Cytotoxic T cell (primary cell): ENCODE measurements around a stretch of chr6.

DNA sequence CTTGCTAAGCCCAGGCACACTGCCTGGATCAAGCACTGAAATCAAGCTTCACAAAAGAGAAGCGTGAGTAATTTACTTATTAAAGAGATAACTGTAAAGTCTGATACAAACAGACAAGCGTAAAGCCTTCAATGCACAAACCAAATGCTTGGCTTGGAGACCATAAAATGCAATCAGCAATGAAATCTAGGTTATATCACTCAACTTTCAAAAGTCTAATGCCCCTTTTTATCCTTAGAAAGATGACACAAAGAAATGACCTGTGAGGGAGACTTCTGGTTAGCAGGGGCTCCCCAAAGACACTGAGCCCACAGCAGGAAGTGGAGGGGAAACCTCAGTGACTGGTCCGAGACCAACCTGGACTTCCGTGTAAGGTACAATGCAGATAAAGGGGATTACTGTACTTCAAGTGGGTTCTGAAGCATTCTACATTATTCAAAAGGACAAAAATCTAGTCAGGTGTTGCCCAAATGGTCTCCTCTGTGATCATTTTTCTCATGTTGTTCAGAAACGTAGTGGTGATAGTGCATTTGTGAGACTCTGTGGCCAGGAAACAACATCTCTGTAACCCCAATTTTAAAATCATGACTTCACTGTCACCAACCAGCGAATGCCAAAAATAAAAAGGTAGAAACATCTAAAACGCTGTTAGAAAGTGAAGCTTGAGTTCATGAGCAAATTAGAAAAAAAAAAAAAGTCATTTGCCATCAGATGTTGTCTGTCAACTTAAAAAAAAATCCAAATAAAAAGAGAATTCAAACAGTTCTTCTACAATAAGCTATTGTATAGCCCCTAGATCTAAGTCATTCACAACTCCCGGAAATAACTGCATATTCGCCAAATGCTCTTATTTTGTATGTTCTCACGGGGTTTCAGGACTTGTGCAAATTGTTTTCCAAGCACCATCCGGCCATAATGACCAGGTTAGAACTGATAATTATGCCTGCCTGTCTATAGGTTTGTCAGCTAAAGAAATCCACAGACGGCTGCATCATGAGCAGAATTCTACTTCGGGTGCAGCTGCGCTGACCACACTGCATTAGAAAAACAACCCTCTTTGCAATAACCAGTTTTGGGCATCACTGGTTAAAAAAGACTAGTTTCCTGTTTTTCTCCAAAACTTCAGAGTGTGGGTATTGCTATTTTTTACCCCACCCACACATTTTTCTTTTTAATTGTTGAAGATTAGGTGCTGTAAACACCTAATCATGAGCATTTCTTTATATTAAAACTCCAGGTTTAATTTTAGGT, 88.0 kb downstream of the HIVEP2 start:
- PRO-cap, 2 experiments, result peak in 2 of 2 experiments; most common plus-strand start position 527 of the sequence (in 2); most common minus-strand start position 304 of the sequence (in 2)

DNA sequence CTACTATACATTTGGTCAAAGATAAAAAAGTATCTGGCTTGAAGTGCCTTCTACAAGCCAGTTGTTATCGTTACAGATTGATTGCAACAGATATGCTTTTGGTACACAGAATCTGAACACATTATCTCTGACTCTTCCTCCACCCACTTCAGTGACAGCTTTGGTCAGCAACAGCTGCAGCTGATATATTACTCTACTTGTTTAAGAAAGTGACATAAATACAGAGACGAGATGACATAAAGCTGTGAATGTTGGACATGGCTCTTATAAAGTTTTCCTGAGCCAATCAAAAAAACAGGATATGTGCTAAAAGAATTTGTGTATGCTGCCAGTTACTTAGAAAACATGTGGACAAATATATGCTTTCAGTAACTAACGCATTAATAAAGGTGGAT, 77.6 kb downstream of the HIVEP2 start:
- PRO-cap, 2 experiments, result no peak in any of the 2 experiments

GRCh38 chr6:142886749-142887261, 58.2 kb downstream of the HIVEP2 start:
- PRO-cap, 2 experiments, result peak in 1 of 2 experiments; most common plus-strand start chr6:142886965 (in 1)

DNA sequence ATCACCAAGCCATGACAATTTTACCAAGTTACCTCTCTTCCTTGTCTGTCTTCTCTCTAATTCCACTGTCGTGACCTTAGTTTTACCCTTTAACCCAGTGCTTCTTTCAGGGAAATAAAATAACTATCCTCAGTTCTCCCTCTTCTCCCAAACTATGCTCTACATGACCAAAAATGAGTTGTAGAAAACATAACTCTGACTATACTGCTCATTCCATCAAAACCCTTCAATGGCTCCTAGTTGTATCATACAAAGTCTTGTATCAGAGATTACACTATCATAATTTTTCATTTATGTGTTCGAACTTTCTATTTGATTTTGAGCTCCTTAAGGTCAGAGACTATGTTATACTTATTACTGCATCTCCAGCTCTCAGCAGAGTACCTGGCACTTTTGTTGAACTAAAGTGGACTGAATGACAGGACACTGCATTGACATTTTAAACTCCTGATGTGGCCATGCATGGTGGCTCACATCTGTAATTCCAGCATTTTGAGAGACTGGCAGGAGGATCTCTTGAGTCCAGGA, 56.2 kb downstream of the HIVEP2 start:
- PRO-cap, 2 experiments, result no peak in any of the 2 experiments

DNA sequence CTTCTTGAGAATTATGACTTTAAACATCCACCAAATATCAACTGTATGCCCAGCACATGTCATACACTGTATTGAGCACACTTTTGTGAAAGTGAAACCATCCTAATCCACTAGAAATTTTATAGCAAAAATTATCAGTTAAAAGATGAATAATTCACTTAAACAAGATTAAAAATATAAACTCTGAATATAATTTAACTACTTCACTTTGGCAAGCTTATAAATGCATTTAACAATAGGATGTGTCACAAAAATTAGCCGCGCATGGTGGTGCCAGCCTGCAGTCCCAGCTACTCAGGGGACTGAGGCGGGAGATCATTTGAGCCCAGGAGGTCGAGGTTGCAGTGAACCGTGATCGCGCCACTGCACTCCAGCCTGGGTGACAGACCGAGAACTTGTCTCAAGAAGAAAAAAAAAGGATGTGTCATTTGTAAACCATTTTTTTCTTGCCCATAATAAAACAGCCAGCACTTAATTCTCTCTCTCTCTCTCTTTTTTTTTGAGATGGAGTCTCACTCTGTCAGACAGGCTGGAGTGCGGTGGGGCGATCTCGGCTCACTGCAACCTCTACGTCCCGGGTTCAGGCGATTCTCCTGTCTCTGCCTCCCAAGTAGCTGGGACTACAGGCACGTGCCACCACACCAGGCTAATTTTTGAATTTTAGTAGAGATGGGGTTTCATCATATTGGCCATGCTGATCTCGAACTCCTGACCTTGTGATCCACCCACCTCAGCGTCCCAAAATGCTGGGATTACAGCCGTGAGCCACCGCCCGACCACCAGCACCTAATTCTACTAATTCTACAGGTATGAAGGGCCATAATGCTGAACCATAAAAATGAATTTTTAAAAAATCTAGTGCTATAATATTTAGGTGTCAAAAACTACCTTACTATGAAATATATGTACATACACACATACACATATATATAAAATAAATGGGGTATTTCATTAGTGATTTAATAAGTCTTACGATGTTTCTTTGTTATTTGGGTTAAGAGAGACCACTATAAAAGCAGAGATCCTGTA, 9.0 kb downstream of the HIVEP2 start:
- PRO-cap, 2 experiments, result peak in 2 of 2 experiments; most common plus-strand start position 502 of the sequence (in 2); most common minus-strand start position 346 of the sequence (in 2)

GRCh38 chr6:142947451-142948087, 2.6 kb upstream of the HIVEP2 start:
- PRO-cap, 2 experiments, result peak in 2 of 2 experiments; most common plus-strand start chr6:142947691 (in 2); most common minus-strand start chr6:142947780 (in 1)

- PRO-cap, 2 experiments, result no peak in any of the 2 experiments
Measured at GRCh38 chr6:143039080-143039561, 21.6 kb upstream of the AIG1 start.

DNA sequence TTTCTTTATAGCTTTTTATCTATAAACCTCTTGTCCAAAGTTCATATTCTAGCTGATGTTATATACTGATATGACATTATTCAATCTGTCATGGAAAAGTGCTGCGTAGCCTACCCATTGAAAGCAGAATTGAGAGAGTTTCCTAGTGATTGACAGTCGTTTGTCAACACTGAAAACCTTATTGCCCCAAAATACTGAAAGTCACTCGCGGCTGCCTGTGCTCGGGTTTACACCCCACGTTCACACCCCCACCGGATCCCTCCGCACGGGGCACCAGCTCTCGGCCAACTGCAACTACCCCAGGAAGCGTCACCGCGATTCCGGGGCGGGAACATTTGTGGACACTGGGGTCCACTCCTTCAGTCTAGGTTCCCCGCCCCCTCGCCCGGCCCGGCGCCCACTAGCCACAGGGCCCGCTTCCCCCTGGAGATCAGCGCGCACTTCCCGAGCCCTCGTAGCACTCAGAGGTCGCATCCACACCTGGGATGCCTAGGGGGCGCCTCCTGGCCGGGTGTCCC, 528 bp upstream of the AIG1 start:
- PRO-cap, 2 experiments, result peak in 2 of 2 experiments; most common plus-strand start position 204 of the sequence (in 2); most common minus-strand start position 292 of the sequence (in 2)

- PRO-cap, 2 experiments, result no peak in any of the 2 experiments
Measured at GRCh38 chr6:143514862-143515593, 3.5 kb upstream of the FUCA2 start.

- PRO-cap, 2 experiments, result no peak in any of the 2 experiments
Measured at GRCh38 chr6:143528488-143528950, 17.0 kb upstream of the FUCA2 start.

DNA sequence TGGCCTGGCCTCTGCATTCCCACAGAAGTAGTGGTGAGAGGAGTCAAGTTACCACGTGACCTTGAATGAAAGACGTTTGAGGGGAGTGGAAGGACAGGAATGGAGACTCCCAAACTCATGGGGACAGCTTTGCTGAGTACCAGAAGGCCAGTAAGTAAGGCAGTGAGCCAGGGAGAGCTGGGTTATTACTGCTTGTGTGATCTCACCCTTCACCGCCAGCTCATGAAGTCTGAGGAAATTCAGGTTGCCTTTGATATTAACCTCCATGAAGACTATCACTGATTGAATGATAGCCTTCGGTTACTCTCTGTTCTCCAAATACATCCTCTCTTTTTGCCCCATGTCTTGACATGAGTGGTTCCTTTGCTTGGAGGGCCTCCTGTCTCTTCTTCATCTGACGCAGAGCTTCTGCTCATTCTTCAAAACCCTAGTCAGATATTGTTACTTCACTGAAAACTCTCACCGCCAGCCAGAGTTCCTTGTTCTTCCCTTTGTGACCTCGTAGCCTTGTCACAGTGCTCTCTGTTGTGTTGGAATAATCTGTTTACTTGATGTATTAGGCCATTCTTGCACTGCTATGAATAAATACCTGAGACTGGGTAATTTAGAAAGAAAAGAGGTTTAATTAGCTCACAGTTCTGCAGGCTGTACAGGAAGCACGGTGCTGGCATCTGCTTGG, 50.2 kb upstream of the FUCA2 start:
- PRO-cap, 2 experiments, result peak in 1 of 2 experiments; most common minus-strand start position 231 of the sequence (in 1)

DNA sequence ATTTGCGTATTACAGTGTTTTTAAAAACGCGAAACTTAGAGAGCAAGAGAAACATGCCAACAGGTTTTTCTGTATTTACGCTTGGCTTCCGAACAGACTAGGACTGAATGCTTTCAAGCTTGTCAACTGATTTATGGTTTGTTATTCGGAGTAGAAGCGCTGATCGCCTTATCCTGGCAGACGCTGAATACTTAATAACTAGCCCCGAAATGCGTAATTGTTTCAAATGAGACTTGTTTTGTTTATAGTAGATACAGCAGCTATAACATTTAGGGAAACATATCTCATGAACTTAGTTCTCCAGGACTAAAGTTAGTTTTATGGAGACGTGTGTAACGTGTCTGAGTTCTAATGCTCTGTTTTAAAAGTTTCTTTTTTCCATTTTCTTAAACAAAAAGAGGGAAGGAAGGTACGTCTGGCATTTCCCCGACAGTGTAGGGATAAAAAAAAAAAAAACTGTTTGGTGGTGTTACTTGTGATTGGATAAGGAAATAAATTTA, 785 bp downstream of the PHACTR2 start:
- PRO-cap, 2 experiments, result peak in 2 of 2 experiments; most common minus-strand start position 105 of the sequence (in 2)

DNA sequence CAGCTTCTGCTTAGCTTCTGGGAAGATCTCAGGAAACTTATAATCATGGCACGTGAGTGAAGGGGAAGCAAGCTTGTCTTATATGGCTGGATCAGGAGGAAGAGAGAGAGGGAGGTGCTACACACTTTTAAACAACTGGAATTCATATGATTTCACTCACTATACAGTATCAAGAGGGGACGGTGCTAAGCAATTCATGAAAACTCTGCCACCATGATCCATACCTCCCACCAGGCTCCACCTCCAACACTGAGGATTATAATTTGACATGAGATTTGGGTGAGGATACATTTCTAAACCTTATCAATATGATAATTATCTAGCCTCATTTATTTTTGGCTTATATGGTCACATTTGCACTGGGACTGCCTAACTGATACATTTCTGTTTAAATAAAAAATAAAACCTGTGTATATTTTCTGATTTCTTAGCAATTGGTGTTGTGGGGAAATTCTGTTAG, 30.1 kb downstream of the PHACTR2 start:
- PRO-cap, 2 experiments, result no peak in any of the 2 experiments

DNA sequence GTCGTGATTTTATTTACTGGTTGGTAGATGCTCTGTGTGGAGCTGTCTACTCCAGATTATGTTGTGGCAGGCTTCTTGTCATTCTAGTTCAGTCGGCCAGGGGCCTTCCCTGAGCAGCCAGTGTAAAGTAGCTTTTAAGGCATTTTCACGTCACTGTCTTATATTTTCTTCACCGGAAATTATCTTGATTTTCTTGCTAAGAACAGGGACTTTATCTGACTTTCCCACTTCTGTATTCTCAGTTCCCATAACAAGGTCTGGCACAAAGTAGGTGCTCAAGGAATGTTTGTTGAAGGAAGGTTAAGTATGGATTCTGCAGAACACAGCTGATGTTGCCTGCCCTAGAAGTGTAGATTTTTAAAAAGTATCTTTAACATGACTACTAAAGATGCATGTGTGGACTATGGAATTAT, 887 bp downstream of the LTV1 start:
- PRO-cap, 2 experiments, result peak in 2 of 2 experiments; most common plus-strand start position 296 of the sequence (in 1); most common minus-strand start position 108 of the sequence (in 2)

DNA sequence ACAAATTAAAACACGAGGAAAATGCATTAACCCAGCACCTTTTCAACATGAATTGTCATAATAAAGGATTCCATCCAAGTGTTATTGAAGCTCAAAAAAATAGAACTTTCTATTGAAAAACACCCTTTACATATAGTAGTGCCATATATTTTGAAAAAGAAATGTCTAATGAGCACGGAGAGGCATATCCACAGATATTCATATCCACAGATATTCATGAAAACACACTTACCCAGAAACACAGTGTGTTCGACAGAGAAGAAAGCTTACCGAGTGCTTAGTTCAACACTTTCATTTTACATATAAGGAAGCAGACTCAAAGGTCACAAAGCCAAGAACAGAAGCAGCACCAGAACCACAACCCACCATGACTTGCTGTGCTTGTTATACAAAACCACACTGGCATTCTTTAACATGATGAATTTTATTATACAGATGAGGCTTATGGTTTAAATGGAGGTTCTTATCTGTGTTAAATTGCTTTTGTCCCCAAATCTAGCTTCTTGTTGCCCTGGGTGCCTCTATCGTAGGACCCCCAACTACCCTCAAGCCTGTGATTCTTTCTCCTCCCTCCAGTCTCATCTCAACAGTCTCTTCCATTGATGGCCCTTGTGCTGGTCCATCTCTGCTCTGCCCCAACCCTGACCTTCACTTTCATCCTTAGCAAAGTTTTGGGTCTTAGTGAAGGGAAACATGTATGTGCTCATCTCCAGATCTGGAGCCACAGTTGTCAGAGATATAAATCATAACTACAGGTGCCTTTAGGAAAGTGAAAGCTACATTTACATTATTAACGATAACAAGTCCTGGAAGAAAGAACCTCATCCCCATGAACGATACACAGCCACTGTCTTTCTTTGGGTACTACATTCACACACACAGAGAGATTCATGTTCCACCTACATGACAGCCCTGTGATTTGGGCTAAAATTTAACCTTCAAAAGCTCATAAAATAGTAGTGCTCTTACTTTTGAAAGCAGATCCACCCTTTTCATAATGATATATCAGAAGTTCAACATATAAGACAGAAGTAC, 40.1 kb downstream of the SF3B5 start:
- PRO-cap, 2 experiments, result peak in 2 of 2 experiments; most common plus-strand start position 328 of the sequence (in 2); most common minus-strand start position 278 of the sequence (in 1)

- PRO-cap, 2 experiments, result no peak in any of the 2 experiments
Measured at GRCh38 chr6:144065131-144065415, 30.3 kb downstream of the SF3B5 start.

DNA sequence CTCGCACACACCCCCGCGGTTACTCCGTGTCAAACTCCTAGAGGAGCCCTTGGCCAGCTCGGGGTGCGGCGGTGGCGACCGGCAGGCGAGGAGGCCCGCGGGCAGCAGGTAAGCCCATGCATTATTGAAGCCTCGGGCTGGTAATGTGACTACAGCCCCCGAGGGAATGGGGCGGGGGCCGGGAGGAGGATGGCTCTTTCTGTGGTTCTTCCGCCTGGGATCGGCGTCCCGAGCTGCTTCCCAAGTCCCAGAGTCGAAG, 508 bp downstream of the UTRN start:
- PRO-cap, 2 experiments, result no peak in any of the 2 experiments

GRCh38 chr6:144331384-144332085, 46.4 kb downstream of the UTRN start:
- PRO-cap, 2 experiments, result no peak in any of the 2 experiments

DNA sequence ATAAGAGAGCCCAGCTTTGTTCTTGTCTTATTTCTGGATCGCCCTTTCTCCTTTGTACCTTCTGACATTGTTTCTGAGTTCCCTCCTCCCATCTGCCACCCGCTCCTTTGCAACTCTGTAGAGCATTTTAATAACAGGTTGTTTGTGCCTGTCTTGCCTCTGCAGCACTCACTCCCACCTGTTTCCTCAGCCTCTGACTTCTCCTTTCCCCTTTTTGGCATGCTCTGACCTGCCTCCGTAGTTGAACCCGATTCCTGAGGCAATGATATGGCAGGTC, 50.1 kb downstream of the UTRN start:
- PRO-cap, 2 experiments, result no peak in any of the 2 experiments

DNA sequence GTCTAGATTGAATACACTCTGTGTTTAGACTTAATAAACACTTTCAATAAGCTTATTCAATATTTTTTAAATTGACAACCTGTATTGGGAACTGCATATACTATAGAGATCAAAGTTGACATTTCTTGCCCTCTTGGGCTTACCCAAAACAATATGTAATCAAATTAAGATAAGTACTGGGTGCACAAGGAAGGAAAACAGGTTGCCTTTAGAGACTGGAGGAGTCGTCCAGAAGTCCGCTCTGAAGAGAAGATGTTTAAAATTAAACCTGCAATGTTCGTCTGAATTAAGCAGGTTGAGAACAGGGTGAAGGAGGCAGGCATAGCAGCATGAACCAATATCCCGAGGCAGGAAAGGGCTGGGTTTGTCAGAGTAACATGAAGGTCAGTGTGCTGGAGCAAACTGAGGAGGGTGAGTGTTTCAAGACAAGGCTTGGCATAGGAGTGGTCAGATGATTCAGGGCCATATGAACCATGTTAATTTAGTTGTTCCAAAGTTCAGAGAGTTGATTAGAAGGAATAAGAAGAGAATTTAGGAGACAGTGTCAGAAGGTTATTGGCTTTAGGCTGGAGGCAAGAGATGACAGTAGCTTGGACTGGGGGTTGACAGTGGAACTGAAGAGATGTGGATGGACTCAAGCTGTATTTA, 93.2 kb downstream of the UTRN start:
- PRO-cap, 2 experiments, result no peak in any of the 2 experiments